A549 (cell line): ENCODE measurements around a stretch of chr1.

- PRO-cap, result no peak
CAGE:
- cytosol, long polyA plus RNA, result no peak
- long polyA plus RNA, result no peak
- nucleus, long polyA plus RNA, result no peak
Measured at GRCh38 chr1:232745534-232745769, 59.8 kb upstream of the MAP10 start.

- PRO-cap, result no peak
CAGE:
- cytosol, long polyA plus RNA, result no peak
- long polyA plus RNA, result no peak
- nucleus, long polyA plus RNA, result no peak
Measured at GRCh38 chr1:233326824-233327176, 724 bp upstream of the MAP3K21 start.

DNA sequence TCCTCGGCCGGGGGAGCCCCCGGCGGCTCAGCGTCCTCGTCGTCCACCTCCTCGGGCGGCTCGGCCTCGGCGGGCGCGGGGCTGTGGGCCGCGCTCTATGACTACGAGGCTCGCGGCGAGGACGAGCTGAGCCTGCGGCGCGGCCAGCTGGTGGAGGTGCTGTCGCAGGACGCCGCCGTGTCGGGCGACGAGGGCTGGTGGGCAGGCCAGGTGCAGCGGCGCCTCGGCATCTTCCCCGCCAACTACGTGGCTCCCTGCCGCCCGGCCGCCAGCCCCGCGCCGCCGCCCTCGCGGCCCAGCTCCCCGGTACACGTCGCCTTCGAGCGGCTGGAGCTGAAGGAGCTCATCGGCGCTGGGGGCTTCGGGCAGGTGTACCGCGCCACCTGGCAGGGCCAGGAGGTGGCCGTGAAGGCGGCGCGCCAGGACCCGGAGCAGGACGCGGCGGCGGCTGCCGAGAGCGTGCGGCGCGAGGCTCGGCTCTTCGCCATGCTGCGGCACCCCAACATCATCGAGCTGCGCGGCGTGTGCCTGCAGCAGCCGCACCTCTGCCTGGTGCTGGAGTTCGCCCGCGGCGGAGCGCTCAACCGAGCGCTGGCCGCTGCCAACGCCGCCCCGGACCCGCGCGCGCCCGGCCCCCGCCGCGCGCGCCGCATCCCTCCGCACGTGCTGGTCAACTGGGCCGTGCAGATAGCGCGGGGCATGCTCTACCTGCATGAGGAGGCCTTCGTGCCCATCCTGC, 716 bp downstream of the MAP3K21 start:
- PRO-cap, result bidirectional peak, plus-strand start at position 661 of the sequence, minus-strand start at position 623 of the sequence
CAGE:
- cytosol, long polyA plus RNA, result no peak
- long polyA plus RNA, result no peak
- nucleus, long polyA plus RNA, result no peak

- PRO-cap, result no peak
CAGE:
- cytosol, long polyA plus RNA, result no peak
- long polyA plus RNA, result no peak
- nucleus, long polyA plus RNA, result no peak
Measured at GRCh38 chr1:233343279-233343651, 15.7 kb downstream of the MAP3K21 start.

DNA sequence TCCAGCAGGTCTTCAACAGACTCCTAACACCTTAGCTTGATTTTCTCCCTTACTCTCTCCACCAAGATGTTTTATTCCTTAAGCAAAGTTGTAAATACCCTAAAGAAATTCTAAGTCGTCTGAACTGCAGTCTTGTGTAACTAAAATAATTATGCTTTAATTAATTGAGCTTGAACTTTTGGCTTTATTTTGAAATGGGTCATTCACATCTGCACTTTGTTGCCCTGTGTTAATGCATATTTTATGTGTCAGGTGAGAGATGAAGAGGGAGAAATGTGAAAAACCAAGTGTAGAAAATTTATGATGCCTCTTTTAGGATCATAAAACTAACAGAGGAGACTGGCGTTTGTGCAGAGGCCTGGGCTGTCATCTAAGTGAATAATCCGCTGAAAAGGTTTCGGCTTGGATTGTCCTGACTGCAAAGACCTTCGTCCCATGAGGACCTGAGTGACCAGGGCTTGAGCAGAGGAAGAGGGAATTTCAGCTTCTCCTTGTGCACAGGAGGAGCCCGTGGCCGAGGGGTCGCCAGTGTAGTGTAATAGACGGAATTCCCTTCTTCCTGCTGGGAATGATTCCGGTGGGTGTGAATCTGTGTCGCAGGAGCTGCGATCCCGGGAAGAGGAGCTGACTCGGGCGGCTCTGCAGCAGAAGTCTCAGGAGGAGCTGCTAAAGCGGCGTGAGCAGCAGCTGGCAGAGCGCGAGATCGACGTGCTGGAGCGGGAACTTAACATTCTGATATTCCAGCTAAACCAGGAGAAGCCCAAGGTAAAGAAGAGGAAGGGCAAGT, 34.1 kb downstream of the MAP3K21 start:
- PRO-cap, result no peak
CAGE:
- cytosol, long polyA plus RNA, result no peak
- long polyA plus RNA, result no peak
- nucleus, long polyA plus RNA, result no peak

- PRO-cap, result no peak
CAGE:
- cytosol, long polyA plus RNA, result no peak
- long polyA plus RNA, result no peak
- nucleus, long polyA plus RNA, result no peak
Measured at GRCh38 chr1:233714541-233715443, 100.9 kb downstream of the KCNK1 start.

DNA sequence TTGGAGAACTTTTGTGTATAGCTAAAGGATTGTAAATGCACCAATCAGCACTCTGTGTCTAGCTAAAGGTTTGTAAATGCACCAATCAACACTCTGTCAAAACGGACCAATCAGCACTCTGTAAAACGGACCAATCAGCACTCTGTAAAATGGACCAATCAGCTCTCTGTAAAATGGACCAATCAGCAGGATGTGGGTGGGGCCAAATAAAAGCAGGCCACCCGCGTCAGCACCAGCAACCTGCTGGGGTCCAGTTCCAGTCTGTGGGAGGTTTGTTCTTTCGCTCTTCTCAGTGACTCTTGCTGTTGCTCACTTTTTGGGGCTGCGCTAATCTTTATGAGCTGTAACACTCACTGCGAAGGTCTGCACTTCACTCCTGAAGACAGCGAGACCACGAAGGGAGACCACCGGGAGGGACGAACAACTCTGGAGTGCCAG, 110.3 kb downstream of the KCNK1 start:
- PRO-cap, result no peak
CAGE:
- cytosol, long polyA plus RNA, result no peak
- long polyA plus RNA, result no peak
- nucleus, long polyA plus RNA, result no peak

DNA sequence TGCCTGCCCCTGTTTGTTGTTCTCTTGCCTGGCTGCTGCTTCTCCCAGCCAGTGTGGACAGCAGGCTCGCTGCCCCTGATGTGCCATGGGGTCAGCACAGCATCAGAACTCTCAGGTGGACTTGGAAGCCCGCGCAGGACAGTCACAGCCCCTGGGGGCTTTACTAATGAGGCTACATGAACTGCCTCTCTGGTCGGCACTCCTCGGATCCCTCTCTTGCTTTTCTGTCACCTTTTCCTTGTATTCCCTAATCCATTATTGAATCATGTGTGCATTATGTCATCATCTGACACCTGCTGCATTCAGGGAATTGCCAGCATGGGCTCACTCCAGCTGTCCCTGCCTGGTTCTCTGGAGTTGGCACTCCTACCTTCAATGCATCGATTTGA, 100.5 kb upstream of the COA6 start:
- PRO-cap, result no peak
CAGE:
- cytosol, long polyA plus RNA, result no peak
- long polyA plus RNA, result no peak
- nucleus, long polyA plus RNA, result no peak

- PRO-cap, result no peak
CAGE:
- cytosol, long polyA plus RNA, result no peak
- long polyA plus RNA, result no peak
- nucleus, long polyA plus RNA, result no peak
Measured at GRCh38 chr1:234371548-234371861, 1.8 kb upstream of the COA6 start.

DNA sequence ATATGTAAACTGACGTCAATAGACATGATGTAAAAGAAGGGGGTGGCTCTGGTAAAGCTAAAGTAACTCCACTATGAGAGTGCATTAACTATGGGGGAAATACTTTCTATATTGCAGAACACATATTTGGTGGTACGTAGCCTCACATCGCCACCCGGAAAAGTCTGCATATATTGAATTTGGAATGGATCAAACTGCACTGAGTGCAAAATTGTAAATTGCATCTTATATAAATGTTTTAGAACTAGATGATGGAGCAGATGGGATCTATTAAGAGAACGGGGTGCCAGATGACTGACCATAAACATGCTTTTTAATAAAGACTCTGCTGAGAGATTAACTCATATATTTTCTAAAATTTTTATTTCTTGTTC, 803 bp upstream of the COA6 start:
- PRO-cap, result no peak
CAGE:
- cytosol, long polyA plus RNA, result no peak
- long polyA plus RNA, result no peak
- nucleus, long polyA plus RNA, result no peak

DNA sequence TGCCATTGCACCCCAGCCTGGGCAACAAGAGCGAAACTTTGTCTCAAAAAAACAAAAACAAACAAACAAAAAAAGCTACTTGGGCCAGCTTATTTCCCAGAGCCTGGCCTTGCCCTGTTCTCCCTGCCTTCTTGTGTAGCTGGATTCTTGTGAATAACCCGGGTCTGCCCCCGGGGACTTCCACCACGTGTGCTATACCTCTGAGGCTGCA, 30.4 kb upstream of the TARBP1 start:
- PRO-cap, result no peak
CAGE:
- cytosol, long polyA plus RNA, result no peak
- long polyA plus RNA, result no peak
- nucleus, long polyA plus RNA, result no peak

DNA sequence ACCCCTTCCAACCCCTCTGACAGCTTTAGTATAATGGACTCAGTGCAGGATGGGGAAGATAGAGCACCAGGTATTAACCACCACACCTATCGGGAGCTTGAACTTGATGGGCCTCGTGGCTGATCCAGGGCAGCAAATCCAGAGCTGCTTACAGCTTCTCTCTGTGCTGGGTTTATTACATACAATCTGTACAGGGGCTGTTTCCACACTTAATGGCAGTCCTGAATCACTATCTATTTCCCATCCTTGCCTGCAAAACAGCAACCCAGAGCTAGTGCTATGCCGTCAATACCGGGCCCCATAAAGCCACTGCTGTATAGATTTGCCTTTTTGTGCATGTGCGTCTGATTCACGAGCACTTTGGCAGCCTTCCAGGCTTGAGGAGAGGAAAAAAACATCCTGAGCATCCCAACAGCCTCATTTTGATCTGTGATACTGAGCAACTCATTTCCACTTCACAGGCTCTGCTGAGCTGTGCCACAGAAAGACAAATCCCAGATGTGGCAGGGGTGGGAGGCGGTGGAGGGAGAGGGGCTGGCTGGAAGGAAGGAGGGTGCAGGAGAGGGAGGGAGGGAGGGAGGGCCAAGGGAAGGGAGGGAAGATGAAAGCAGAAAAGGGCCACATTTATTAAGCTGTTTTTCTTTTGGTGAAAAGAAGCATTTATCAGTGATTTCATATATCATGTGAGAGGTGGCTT, 65.2 kb upstream of the TARBP1 start:
- PRO-cap, result no peak
CAGE:
- cytosol, long polyA plus RNA, result no peak
- long polyA plus RNA, result no peak
- nucleus, long polyA plus RNA, result no peak

GRCh38 chr1:234589107-234590269, 20.5 kb downstream of the IRF2BP2 start:
- PRO-cap, result no peak
CAGE:
- cytosol, long polyA plus RNA, result no peak
- long polyA plus RNA, result no peak
- nucleus, long polyA plus RNA, result no peak

DNA sequence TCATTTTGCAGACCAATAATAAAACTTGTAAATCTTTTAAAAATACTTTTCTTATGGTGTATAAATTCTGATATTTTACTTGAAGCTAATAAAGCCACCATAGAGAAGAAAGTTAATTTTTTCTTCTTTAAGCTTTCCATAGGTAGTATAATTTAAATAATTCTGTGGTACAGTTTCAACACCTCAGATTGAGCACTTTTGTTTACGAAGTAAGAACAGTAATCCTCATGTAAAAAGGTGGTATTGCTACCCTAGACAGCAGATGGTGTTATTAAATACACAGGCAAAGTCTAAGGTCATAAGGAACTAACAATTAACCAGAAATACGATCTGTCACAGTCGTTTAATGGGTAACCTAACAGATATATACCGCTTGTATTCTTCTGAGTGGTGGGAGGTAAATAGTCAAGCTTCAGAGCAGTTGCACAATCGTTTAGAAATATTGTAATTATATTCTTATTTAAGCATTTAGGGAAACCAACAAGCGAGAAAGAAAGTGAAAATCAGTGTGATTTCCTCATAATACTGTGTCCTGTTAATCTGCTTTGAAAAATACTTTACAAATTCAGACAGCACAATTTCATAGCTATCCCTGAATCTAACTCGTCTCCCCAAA, 9.8 kb upstream of the IRF2BP2 start:
- PRO-cap, result no peak
CAGE:
- cytosol, long polyA plus RNA, result no peak
- long polyA plus RNA, result no peak
- nucleus, long polyA plus RNA, result no peak

DNA sequence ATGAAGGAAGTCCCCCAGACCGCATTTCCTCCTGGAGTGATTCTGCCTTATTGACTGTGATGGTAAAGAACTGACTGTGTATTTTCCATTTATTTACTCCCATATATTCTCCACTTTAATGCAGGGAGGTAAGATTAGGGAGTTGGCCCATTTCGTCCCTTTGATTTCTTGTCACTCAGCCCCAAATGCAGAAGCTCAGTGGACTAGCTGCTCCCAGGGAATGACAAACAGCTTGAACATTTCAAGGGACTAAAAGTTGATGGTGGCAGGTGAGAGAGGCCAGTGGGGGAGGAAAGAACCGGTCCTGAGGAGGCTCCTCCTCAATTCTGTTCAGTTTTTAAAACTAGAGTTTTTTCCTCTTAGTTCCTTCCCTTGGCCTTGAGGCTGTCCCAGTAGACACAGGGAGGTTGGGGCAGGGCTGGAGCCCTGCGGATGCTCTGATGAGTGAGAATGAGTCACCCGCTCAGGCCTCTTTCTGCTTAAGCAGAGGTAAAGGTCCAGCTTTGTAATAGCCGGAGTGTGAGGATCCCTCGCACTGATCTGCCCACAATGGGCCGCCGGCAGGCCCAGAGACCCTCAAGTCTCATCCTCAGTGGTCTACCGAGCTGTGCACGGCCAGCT, 49.4 kb upstream of the IRF2BP2 start:
- PRO-cap, result no peak
CAGE:
- cytosol, long polyA plus RNA, result no peak
- long polyA plus RNA, result no peak
- nucleus, long polyA plus RNA, result no peak

DNA sequence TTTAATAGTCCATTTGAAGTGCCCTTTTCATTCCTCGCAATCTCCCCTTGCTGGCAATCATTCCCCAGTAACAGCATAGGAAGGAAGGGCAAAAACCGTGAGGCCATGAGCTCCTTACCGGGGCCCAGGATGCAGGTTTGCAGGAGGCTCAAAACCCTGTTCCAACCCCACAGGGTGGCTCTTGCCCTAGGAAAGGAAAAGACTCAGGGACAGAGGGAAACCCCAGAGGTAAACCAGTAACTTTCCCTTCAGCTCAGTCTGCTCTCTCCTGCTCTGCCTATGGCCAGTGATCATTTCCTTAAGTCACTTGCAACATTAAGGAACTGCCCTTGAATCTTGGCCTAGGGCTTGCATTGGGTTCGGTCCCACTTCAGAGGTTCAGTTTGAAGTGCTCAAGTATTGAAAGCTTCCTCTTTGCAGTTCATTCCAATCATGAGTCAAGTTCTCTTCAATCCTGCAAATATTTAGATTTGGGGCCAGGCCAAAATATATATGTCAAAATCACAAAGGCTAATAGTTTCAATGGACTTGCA, 97.6 kb upstream of the IRF2BP2 start:
- PRO-cap, result no peak
CAGE:
- cytosol, long polyA plus RNA, result no peak
- long polyA plus RNA, result no peak
- nucleus, long polyA plus RNA, result no peak

DNA sequence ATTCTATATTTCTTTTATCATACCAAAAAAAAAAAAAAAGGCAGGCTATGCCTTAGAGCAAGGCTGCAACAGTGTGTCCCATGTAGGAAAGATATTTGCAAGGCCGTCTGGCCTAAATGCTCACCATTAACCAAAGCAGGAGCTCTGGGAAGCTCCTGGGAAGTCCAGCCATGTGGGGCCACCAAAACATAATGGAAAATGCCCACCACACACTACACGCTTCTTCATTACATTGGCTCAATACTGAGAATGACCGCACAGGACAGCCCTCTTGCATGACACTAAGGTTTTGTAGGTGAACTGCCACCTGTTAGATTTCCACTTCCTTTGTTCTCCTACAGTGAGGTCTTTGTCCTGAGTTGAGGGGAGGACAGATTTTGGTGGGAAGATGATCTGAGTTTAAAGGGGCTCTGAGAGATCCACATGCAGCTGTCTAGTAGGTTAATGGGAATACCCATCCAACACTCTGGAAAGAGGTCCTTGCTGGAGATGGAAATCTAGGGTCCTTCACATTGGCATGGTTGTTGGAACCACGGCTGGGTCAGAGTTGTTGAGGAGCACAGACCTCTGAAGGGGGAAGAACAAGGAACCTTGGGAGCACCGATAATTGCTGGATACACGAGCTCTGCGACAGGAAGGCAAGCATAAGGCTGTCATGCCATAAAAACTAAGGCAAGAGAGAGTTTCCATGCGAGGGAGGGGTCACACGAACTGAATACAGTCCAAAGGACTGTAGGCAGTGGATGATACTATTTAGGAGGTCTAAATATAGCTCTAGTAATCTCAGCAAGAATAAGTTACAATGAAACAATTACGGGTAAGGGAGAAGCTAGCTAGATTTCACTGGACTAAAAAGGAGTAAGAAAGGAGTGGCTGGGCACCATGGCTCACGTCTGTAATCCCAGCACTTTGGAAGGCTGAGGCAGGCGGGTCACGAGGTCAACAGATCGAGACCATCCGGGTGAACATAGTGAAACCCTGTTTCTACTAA, 105.5 kb upstream of the IRF2BP2 start:
- PRO-cap, result no peak
CAGE:
- cytosol, long polyA plus RNA, result no peak
- long polyA plus RNA, result no peak
- nucleus, long polyA plus RNA, result no peak

DNA sequence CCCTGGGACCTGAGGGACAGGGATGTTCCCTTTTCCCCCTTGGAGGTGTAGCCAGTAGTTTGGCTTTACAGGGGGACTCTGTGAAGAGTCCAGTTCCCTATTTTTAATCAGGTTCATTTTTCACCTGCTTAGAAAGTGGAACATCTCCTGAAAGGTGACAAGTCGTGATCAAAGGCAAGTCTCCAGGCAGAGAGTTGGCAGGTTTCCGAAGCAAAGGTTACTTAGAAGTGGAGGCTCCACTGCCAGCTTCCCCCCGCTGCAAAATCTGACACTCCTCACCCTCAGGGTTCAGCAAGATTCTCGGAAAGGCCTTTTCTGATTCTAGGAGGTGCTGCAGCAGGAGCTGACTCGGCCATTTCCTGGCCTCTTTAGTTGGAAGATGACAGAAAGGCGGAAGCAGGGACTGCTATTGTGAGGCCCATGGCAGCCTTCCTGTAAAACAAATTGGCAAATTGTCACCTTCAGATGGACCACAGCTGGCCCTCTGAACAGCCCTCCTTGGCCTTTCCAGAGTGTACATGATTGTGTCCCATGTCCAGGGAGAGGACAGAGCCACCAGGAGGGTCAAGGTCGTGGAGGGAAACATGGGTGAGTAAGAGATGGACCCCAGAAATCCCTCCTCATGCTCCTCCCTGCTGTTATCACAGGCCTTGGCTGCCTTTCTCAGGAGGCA, 115.2 kb upstream of the IRF2BP2 start:
- PRO-cap, result no peak
CAGE:
- cytosol, long polyA plus RNA, result no peak
- long polyA plus RNA, result no peak
- nucleus, long polyA plus RNA, result no peak

DNA sequence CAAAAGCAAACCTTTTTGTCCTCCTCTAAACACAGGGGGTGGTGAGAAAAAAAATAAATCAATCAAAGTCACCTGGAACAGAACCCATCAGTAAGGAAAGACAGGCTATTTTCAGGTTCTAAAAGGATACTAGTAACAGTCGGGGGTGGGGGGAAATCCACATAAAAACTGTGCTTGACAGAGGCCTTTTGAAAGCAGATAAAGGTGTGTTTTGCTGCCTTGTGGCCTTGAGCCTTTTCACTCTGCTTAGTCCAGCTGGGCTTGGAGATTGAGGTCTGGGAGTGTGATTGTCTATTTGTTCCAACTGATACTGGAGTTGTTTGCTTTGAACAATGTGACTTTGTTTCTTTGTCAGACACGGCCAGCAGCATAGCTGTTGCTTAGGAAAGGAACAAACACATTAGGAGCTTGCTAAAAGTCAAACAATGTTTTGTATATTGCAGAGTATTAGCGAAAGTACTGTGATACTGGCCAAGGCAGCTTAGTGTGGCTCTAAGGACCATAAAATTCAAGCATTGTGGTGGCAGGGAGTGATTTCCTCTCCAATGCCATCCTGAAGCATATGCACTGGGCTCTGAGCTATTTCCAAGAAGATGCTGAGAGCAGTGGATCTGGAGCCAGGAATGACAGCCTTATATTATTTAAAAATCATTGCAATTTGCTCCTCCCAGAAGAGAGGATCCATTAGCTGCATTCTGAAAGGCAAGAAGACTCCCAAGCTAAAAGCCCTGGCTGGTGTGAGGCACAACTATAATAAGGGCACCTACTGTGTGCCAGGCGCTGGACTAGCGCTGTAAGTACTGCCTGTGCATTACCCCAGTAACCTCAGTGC, 141.3 kb upstream of the IRF2BP2 start:
- PRO-cap, result no peak
CAGE:
- cytosol, long polyA plus RNA, result no peak
- long polyA plus RNA, result no peak
- nucleus, long polyA plus RNA, result no peak

DNA sequence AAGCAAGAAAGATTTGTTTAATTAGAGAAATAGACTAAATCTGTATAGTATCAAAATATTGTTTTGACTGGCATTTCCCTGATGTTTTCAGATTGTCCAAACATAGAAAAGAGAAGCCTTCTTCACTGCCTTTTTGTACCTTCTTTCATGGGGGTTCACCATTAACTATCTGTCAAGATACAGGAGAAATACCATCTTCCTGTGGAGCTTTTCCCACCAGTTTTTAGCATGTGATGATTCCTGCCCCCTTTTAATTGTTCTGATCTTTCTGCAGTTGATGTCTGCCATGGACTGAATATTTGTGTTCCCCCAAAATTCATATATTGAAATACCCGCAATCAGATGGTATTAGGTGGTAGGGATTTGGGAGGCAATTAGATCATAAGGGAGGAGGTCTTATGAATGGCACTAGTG, 143.6 kb upstream of the IRF2BP2 start:
- PRO-cap, result no peak
CAGE:
- cytosol, long polyA plus RNA, result no peak
- long polyA plus RNA, result no peak
- nucleus, long polyA plus RNA, result no peak